Natural killer cell (primary cell): ENCODE measurements around the gene SPATA5.

- PRO-cap: no peak
Measured at GRCh38 chr4:122309223-122309605, 69.6 kb upstream of the ADAD1 start.

GRCh38 chr4:122313556-122313988 lies 65.2 kb upstream of the ADAD1 start:
- PRO-cap: no peak

- PRO-cap: no peak
Measured at GRCh38 chr4:122349032-122349405, 29.8 kb upstream of the ADAD1 start.

DNA sequence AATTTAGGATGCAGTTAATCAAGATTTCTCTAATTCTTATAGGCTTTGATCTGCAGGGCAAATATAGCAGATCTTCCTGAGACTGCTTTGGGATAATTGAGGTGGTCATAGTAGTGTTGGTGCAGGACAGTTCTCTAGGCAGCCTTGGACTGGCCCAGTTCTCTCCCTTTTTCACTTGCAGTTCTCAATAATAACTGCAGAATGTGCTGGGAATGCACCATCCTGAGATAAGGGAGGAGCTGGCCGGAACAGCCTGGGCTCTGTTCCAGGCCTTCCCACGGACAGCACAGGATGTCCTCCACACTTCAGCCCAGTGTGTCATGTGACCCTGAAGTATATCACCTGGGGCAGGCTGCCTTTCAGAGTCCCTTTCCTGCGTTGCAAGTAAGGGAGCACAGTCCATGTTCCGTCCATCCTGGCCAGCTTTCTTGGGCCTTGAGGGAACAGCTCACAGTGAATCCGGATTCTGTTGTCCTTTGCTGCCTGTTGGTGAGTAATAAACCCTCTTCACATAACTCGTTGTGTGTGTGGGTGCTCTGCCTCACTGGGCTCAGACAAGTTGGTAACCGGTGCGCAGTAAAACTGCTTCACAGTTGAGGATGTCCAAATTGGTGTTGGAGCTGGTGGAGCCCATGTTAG lies 32.3 kb upstream of the BBS12 start:
- PRO-cap: no peak

- PRO-cap: no peak
Measured at GRCh38 chr4:122742929-122743491, 10.5 kb downstream of the BBS12 start.

GRCh38 chr4:122827906-122828375 lies 1.3 kb downstream of the FGF2 start:
- PRO-cap: unidirectional peak, minus-strand start at chr4:122828013

DNA sequence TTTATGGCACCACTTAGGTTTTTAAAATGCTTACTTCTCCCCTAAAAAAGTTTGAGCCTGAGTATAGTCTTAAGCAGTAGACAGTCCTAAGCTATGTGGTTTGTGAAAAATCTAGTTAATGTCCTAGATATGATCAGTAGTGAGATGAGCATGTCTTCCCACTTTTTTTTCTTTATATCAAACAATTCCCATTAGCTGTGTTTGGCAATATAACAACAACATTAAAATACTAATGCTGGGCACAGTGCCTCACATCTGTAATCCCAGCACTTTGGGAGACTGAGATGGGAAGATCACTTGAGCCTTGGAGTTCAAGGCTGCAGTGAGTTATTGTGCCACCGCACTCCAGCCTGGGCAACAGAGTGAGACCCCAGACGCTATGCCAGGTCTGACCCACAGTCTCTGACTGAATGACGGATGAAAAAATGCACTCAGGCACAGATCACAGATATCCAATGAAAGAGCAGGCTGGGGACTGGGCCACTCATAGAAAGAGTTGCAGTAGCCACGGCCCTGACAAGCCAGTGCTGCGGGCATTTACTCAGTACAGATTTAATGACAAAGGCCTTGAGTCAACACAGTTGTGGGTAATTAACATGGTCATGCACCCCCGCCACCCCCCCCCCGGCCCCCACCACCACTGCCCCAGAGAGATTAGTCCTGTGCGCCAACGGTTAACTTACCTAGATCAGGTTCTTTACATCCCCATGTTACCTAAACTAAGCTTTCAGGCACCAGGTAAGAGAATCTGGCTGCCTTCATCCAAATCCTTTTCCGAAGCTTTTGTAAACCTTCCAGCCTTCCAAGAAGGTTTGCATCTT lies 22.7 kb downstream of the NUDT6 start:
- PRO-cap: no peak

DNA sequence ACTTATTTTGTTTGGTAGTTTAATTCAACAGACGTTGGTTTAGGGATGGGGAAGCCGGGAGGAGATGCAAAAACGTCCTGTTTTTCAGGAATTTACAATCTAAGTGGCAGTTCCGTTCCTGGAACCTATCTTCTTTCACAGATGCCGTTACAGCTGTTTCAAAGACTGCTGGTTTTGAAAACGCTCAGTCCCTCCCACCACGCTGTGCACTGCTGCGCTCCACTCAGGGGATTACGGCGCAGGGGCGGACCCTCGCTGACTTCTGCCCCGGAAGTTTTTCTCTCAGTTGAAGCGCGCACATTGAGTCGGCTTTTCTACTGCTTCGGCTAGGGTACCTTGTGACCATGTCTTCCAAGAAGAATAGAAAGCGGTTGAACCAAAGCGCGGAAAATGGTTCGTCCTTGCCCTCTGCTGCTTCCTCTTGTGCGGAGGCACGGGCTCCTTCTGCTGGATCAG lies at the start of gene SPATA5:
TSS of gene SPATA5 (plus strand) at position 280 of the 456 bp plus-strand sequence.
- PRO-cap: bidirectional peak, plus-strand start at position 311 of the sequence, minus-strand start at position 216 of the sequence

- PRO-cap: no peak
Measured at GRCh38 chr4:122944902-122945584, 22.2 kb downstream of the SPATA5 start.

DNA sequence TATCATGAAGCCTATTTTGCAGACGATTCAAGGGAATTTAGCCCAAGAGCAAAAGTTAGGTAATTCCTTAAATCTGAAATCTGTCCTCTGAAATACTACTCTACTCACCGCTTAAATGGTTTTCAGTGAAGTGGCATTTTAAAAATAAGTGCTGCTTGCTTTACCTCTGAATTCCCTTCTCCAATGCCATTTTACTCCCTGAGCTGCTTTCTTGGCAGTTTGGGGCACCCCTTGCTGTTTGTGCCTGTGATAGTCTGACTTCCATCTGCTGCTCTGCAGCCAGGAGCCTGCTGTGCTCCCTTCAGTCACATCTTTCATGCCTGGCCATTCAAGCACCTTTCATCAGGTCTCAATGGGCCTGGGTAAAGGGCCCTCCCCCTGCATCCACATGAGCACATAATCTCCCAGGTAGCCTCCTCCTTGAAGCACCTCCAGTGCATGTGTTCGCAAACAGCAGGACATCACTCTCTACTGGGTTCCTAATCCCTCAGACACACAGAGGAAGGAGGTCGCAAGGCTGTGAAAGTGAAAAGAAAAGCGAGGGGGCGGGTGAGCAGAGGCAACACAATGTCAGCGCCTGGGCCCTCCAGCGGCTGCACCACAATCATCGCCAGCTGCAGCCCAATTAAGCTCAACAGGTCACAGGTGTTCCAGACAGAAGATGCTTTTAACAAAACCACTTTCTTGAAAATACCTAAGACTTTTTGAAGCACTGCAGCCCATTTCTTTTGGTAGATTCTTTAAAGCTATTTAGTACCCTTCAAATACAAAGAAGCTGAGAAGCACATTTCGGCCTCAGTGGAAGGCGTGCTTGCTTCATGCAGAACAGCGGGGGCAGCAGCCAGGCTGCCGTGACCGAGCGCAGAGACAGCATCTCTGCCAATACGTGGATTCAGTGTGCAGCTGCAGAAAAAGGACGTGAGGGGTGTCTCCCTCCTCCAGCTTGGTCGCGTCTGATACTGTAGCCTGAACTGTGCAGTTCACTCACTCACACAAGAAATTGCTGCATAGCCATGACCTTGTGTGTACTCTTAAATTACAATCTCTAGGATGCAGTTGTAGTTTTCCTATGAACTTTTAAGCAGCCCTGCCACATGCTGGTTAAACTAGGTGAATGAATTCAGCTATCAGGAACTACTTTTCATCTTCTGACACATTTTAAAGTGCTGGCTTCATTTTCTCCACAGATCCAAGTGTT lies 92.3 kb upstream of the SPRY1 start:
- PRO-cap: no peak

DNA sequence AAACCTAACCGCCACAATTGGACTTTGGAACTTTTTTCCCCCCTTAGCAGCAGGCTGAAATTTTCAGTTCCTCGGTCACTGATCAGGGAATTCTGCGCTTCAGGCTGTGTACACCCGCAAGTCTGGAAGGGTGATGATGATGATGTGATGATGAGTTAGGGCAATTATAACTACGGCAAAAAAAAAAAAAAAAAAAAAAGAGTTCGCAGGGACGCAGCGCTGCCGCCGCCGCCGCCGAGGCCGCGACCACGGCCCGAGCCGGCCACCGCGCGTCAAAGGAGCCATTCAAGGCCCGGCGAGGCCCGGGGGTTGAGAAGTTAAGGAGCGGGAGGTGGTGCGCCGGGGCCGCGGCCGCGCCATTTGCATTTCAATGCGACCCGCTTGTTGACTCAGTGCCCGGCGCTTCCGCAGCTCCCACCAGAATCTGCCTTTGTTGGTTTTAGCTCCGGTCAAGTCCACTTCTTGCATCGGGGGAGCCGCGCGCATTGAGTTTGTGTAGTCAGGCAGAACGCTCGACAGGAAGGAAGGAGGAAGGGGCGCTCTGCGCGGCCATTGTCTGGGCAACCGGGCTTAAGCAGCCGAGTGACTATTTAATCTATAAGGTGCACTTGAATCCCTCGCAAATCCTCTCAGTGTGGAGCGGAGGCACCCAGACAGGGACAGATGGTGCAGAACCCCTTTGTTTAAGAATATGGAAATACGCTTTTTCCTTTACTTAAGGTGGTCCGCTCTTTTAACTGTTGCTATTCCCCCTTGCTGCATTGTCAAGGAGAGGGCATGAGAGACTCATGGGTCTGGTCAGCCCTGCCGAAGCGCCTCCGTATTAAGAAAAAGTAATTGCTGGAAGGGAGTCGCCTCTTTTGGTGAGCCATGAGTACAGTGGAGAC lies 109.1 kb downstream of the SPRY1 start:
- PRO-cap: bidirectional peak, plus-strand start at position 367 of the sequence, minus-strand start at position 398 of the sequence

DNA sequence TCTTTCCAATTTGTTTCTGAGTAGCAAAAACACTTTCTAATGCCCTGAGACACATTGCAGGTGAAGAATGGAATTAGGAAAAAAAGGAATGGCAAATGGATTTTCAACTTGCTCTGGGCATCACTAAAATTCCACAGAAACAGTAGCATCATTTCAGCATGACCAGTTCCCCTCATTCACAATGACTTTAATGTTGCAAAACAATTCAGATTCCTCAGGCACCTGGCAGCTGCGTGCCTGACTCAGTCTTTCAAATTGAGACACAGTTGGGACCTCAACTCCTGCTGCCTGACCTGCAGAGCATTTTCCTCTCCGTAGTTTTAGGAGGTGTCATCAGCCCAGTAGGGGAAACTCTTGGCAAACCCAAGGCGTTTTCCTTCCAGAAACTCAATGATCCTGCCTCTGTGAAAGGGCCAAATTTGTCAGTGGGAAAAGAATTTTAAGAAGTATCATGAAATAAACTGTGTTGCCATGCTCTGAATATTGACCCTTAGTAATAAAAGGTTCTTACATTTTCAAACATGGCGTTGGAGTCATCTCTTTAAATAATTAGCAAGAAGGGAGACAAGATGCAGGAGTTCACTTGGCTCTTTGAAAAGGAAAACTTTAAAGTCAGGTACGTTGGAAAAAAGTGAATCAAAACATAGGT lies 389.0 kb downstream of the SPRY1 start:
- PRO-cap: no peak

DNA sequence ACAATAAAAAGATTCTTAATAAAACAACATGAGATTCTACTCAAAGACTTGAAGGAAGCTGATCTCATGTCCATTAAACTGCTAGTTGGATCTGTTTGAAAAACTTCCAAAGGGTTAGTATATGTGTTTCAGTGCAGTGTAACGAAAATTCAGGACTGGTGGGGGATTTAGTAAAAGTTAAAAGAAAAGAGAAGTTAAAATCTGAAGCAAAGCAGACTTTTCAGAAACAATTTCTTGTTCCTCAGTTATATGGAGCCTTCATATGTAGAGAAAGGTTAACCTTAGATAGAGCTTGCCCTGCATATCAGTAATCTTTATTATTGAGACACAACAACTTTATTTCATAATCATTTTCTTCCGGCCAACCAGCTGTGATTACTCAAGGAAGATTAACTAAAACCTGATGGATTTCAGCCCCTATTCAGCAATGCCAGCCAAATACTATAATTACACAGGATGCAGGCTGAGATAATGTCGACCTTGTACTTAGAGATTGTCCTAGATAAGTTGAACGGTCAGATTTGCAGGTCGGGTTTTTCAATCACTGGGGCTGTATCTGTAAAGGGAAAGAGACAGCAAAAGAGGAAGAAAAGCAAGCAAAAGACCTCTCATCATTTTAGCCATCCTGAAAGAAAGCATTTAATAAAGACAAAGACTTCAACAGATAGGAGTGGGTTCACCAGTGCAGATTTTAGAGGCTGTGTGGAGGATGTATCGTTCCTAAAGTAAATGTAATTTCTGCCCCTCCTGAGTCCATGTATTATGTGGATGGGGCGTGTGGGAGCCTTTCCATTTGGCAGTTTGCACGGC lies 496.4 kb downstream of the SPRY1 start:
- PRO-cap: no peak

- PRO-cap: no peak
Measured at GRCh38 chr4:124018611-124019483, 622.3 kb downstream of the SPRY1 start.

DNA sequence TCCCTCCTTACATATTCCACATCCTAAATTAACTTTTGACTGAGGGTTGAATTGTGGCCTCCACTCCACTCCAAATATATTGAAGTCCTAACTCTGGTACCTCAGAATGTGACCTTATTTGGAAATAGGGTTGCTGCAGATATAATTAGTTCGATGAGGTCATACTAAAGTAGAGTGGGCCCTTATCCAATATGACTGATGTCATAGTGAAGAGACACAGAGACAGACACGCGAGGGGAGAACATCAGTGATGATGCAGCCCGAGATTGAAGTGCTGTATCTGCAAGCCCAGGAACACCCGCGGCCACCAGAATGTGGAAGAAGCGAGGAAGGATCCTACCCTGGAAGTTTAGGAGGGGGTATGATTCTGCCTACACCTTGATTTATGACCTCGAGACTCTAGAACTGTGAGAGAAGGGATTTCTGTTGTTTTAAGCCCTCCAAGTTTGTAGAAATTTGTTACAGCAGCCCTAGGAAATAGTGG lies 279.0 kb downstream of the ANKRD50 start:
- PRO-cap: no peak

- PRO-cap: no peak
Measured at GRCh38 chr4:124671719-124672215, 40.8 kb downstream of the ANKRD50 start.

DNA sequence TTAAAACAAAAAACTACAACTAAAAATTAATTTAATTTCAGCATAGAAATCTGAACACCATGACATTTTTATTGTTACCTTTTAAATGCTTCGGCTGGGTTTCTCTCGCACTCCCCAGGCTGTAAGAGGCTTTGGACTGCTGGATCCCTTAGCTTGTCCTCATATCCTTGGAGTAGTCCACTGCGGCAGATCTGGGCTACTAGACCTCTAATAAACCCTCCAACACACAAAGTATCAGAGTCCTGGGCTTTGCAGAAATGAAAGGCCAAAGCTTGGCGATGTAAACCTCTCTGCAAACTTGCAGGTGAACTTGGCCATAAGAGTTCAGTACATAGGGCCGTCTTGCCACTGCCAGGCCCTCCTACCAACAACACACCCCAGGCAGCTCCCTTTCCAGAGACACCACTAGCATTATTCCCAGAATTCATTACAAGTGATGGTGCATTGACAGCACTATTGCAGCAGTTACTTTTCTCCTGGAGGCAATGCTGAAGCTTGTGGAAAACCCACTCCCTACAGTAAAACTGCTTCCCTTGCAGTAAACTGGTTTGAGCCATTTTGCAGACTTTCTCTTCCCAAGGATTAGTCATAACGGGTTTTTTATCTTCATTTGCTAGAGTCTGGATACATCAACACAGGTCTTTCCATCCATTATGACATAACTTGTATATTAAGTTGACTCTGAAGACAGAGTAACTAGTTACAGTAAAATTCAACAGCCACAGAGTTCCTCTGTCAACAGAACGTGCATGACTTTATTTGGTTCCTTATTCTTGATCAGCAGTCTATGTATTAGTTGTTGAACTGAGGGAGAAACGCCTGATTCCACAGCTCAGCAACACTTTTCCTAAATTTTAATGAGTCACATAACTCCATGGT lies 2.4 kb downstream of the ANKRD50 start:
- PRO-cap: no peak

GRCh38 chr4:125323301-125324446 lies 8.9 kb downstream of the FAT4 start:
- PRO-cap: no peak

GRCh38 chr4:126255596-126255937 lies 940.8 kb downstream of the FAT4 start:
- PRO-cap: no peak

DNA sequence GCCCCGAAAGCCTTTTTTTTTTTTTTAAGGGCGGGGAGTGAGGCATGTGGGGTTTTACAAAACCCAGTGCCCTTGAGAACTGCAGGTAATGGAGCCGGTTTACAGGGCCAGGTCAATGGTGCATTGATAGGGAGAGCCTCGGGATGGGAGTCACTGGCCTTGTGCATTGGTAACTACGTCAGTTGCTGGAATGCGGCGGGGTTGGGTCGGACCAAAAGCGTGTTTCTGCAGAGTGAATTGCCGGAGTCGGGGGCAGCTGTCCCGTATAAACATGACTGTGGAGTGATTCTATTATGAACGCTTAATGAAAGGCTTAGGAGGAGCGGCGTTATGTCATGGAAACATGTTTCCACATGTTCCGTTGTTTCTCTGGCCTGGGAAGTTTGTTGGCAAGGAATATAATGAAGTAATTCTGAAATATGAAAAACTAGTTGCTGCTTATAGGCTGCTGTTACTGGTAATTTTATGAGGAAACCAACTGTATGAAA lies 1.1 kb downstream of the HSPA4L start:
- PRO-cap: no peak